HL-60 (cell line): ENCODE results near the genes TMPRSS7 and C3orf52.

DNA sequence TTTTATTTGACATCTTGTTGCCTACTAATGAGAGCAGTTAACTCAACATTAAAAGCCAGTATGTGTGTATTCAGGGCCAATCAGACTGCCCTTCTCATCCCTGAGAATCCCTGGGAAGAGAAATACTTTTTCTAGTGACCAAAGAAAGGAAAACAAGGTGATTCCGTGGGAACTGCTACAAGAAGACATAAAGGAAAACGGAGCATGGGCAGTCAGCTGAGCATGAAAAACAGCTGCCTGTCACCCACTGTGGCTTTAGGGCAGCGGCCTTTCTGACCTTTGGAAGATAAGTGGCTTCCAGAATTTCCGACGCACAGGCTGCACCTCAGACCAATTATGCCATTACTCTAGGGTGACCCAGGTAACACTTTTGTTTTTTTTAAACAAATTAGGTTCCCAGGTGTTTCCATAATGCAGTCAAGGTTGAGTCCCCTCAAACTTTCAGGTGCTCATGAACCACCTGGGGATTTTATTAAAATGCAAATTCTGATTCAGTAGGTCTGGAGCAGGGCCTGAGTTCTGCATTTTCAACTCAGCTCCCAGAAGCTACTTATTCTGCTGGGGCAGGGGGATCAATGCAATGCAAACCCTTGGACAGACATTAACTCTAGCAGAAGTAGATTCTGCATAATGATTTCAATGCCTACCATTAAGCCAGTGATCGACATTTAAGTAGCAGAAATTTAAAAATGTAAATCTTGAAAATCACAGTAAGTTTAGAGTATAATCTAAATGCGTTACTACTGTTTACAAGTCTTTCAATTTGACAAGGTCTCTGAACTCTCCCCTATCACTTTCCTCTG lies 18.9 kb upstream of the DPPA4 start:
- RRBS = no CpG with 5 or more reads among the region's 7 CpGs

DNA sequence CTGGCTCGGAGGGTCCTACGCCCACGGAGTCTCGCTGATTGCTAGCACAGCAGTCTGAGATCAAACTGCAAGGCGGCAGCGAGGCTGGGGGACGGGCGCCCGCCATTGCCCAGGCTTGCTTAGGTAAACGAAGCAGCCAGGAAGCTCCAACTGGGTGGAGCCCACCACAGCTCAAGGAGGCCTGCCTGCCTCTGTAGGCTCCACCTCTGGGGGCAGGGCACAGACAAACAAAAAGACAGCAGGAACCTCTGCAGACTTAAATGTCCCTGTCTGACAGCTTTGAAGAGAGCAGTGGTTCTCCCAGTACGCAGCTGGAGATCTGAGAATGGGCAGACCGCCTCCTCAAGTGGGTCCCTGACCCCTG lies 52.6 kb upstream of the NECTIN3 start:
- RRBS = no CpG with 5 or more reads among the region's 12 CpGs

DNA sequence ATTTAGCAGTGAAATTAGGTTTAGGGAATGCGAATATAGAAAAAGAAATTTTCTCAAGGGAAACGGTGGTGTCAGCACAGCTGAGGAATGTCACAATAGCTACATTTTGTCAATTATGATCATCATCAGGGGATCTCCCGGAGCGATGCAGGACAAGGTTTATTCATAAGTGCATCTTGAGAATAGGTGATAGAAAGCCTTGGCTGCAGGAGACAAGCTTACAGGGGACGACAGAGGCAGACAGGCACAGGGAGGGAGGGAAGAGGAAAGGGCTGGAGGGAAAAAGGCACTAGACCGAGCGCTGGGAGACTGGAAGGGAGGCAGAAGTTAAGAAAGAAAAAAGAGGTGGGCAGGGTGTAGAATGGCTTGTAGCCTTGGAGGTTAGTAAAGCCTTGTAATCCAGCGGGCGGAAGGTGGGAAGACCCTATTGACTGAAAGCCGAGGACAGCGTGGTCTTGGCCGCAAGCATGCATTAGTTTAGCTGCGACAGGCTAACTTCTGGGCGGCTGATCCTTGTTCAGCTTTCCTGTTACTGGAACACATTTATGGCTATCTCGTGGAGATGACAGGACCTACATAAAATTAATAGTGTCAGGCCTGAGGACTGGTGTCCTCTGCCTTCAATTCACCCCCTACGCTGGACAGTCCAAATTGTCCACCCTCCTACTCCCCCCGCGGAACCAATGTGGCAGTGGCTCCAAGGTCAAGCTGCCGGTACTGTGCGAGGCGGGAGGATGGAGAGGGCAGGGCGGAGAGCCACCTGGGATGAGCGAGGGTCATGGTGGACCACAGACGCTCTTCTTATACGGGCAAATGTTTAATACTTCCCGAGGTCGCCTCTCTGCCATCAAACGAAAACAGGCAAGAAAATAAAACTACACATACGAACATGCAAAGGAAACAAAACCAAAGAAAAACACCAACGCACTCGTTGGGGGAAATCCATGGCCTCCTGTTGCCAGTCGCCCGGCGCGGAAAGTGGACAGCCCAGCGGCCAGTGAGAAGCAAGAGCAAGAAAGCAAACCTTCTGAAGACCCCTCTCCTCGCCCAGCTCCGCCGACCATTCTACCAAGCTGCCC lies 1.3 kb upstream of the NECTIN3 start:
- RRBS = no CpG with 5 or more reads among the region's 39 CpGs

DNA sequence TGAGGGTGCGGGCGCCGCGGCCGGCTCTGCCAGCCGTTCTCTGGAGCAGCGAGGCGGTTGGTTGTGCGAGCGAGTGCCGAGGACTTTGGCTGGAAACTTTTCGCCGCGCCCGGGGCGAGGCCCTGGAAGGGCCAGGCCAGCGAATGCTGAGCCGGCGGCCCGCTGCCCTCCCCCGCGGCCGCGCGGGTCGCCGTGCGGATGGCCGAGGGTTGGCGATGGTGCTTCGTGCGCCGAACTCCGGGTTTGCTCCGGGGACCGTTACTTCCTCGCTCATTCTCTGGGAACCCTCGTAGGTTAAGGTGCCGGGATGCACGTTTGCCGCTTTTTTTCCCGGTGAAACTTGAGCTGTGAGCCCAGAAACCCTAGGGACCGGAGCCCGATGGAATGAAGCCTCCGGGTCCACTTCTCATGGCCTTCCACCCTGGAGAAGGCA lies 622 bp downstream of the NECTIN3 start:
- RRBS = 4% methylated on average over 33 of the region's 45 CpGs

DNA sequence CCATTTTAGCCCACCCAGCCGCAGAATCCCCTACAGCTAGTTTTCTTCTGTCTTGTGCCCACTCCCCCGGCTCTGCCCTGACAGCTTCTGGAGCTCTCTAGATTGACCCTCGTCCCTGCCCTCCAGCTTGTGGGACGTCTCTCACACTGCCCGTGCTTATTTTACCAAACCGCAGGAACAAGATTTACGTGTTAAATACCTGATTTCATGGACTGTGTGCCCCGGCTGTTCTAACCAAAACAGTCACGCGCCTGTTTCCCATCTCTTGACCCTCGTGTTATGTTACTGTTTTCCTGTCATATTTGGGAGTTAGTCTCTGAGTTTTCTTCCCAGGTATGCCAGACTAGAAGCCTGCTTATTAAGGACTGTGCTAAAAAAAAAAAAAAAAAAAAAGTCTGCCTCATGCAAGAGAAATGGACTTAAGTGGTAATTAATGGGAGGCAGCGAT lies 1.1 kb downstream of the NECTIN3 start:
- RRBS = 3% methylated on average over 1 of the region's 12 CpGs

GRCh38 chr3:111252831-111253202 lies 181.2 kb downstream of the NECTIN3 start:
- RRBS = no CpG with 5 or more reads among the region's 3 CpGs

GRCh38 chr3:111321894-111322253 lies 220.1 kb upstream of the CD96 start:
- RRBS = no CpG with 5 or more reads among the region's 3 CpGs

DNA sequence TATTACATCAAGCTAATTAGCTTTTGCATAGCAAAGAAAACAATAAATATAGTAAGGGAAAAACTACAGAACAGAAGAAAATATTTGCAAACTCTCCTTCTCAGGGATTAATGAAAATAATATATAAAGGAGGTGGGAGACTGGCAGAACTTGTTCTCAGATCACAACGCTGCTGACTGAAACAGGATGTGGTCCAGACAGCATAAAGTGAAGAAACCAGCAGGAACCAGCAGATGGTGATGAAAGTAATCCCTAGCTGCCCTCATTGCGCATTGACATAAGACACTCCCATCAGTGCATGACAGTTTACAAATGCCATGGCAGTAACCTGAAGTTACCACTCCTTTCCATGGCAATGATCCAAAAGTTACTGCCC lies 149.2 kb upstream of the CD96 start:
- RRBS = no CpG with 5 or more reads among the region's 2 CpGs

- RRBS = no CpG with 5 or more reads among the region's 4 CpGs
Measured at GRCh38 chr3:111764426-111765166, 90.1 kb downstream of the PLCXD2 start.

DNA sequence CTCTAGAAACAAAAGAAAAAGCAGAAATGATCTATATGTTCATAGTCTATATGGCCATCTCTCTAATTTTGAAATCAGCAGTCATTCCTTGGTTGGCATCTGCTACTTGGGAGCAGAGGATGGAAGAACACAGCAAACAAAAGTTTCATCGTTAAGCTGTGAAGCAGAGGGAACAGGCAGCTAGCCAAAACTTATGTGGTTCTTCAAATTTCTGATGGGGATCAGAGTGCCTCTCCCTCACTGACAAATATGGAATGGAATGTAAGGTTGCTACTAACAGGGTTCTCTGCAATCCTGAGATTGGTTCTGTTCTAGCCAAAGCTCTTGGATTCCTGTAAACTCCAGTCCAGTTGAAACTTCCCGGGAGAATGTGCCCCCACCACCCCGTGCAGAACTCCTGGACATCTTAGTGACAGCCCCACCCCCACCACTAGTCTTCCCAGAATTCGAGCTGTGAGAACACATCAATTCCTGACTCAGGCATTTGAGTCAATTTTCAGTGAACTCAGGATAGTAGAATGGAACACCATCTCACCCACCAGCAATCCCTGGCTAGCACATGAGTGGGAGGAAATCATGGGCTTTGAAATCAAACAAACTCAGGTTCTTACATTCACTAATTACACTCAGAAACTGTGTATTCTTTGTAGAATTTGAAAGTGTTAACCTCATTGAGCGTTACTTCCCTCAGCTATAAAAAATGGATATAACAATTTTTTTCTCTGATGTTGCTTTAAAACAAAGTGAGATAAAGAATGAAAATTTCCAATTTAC lies 55.8 kb upstream of the PHLDB2 start:
- RRBS = no CpG with 5 or more reads among the region's 5 CpGs

GRCh38 chr3:112034292-112034920 lies at the start of gene TMPRSS7:
TSS of gene TMPRSS7 (plus strand) at chr3:112034736.
- RRBS = no CpG with 5 or more reads among the region's 8 CpGs

- RRBS = no CpG with 5 or more reads among the region's 1 CpG
Measured at GRCh38 chr3:112074670-112074963, 11.6 kb upstream of the C3orf52 start.

- RRBS = 5% methylated on average over 27 of the region's 73 CpGs
Measured at GRCh38 chr3:112086132-112087170, at the start of gene C3orf52. TSS of gene C3orf52 (plus strand) at chr3:112086389.

GRCh38 chr3:112303803-112304939 lies 10.2 kb upstream of the SLC9C1 start:
- RRBS = no CpG with 5 or more reads among the region's 19 CpGs

GRCh38 chr3:112390532-112391910 lies 58.1 kb downstream of the CD200 start:
- RRBS = no CpG with 5 or more reads among the region's 8 CpGs

DNA sequence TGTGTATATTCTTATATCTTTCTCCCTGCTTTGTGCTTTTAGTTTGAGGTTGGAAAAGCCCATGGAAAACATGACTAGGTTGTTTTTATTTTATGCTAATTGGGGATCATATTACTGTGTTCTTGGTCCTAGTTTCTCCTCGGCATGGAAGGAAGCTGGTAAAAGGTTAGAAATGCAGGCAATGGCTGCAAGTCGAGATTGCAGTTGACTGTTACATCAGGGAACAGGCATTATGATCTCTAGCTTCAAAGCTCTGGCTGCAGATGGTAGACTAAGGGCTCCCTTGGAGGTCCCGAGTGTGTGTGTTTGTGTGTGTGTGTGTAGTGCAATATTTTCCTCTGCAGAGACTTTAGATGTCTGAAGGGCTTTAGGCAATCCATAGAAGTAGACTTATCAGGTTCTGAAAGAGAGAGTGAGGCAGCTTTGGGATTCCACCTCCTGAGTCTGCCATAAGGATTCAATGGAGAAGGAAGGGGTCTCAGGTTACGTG lies 508 bp upstream of the CCDC80 start:
- RRBS = no CpG with 5 or more reads among the region's 4 CpGs

DNA sequence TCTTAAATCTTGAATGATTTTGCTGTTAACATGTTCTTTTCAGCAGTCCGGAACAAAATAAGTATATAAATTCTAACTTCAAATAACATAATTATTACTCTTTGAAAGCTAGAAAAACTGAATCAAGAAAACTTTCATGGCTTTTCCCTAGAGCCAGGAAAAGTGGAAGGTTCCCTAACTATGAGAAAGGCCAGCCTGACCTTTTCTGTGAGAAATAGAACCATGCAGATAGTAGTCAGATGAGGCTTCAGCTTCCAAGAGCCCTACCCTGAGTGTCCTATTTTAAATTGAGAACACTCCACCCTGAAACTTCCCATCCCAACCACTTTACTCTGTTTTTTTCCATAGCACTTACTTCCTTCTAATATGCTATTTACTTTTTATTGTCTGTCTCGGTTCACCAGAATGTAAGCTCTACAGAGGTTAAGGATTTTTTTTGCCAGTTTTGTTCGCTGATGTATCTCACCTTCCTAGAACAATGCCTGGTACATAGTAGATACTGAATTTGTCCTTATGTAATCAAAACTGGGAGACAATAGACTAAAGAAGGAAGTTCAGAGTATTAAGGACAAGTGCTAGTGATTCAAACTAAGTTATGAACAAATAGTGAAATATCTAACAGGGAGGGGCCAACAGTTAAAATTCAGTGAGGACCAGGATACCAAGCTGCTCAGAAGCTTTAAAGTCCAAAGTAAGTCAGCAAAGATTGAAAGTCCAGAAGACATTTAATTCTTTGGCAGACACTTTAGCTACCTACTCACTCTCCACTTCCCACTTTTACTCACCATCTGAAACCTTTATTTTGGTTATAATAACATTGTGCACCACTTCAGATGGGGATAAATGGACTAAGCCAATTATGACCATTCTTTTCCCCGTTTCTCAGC lies 66.7 kb downstream of the CD200R1L start:
- RRBS = no CpG with 5 or more reads among the region's 4 CpGs

- RRBS = no CpG with 5 or more reads among the region's 8 CpGs
Measured at GRCh38 chr3:112811787-112812434, 34.8 kb downstream of the CD200R1L start.

GRCh38 chr3:113157351-113158080 lies 53.8 kb upstream of the BOC start:
- RRBS = no CpG with 5 or more reads among the region's 4 CpGs